Kidney (tissue), 2 donors: ENCODE measurements around the gene RIMBP2.

DNA sequence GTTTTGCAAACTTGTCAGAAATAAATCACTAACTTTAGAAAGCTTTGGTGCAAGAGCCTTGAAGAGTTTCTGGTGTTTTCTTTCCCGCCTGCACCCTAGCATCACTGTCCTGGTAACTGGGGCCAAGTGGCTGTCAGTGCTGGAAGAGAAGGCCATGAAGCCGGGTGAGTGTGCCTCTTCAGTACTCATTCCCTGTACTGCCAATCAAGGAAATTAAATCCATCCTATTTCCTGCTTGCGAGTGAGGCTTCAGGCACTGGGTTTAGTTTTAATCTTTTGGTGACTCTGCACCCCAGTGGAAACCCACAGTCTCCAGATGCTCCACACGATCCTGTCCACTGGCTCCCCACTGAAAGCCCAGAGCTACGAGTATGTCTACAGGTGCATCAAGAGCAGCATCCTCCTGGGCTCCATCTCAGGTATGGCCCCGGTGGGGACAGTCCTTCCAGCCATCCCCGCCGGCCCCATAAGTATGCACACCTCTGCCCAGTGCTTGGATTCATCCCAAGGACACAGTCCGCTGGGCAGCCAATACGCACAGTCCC lies 59.4 kb downstream of the AACS start:
- PRO-cap = no peak
- RRBS = no CpG with 5 or more reads among the region's 10 CpGs

DNA sequence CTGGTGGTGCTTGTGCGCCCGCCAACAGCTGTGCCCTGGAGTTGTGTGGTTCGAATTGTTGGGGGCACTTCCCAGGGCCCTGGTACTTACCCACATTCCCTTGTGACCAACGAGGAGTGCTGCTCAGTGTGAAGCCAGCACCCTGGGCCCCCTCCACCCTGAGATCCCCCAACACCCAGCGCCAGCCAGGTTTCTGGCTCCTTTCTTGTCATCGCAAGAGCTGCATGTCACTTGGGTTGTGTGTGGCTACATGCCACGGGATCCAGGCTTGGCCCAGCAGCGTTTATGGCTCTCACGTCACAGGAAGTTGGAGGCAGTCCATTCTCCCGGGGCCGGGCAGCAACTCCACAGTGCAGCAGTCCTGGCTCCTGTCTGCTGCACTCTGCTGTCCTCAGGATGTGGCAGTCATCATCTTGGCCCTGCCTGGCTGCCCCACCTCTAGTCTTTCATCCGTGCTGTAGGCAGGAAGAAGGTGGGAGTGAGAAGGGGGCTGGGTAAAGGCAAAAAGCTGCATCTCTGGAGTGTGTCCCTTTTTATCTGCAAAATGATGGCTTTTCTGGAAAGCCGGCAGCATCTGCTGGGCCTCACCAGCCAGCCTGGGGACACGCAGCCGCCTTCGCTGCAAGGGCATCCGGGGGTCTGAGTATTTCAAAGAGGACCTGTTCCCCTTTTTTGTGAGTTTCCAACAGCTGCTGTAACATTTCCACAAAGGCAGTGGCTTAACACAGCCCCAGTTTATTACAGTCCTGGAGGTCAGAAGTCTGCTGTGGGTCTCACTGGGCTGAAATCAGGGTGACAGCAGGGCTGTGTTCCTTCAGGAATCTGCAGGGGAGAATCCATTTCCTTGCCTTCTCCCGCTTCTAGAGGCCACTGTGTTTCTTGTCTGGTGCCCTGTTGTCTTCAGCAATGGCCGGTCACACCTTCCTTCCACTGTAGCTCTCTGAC lies 42.5 kb upstream of the TMEM132B start:
- PRO-cap = no peak
- RRBS = 50% methylated on average over 5 of the region's 19 CpGs

- PRO-cap = no peak
- RRBS = no CpG with 5 or more reads among the region's 15 CpGs
These were observed 1494.8 kb upstream of the TMEM132C start for GRCh38 chr12:126772000-126772684.

DNA sequence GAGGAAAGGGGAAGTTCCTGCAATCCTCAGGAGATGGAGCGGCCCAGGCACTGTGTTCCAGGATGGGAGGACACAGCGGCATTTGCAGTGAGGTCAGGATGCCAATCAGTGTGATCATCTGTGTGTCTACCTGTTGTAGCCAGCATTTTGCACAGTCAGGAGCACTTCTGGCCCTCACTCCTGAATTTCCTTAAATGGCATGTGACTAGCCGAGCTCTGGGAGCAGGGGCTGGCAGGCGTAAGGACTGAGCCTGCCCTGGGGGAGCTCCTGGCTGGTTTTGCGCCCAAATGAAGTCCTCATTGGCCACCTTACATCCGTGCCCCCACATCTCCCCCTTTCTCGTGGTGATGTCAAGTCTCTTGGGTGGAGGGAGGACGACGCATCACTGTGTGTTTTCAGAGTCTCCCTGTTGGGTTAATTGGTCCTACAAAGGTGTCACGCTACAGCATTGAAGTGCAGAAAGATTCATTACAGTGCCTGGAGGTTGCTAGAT lies 1479.7 kb upstream of the TMEM132C start:
- PRO-cap = no peak
- RRBS = no CpG with 5 or more reads among the region's 10 CpGs

GRCh38 chr12:128339123-128339659 lies 72.2 kb downstream of the TMEM132C start:
- PRO-cap = no peak
- RRBS = no CpG with 5 or more reads among the region's 7 CpGs

DNA sequence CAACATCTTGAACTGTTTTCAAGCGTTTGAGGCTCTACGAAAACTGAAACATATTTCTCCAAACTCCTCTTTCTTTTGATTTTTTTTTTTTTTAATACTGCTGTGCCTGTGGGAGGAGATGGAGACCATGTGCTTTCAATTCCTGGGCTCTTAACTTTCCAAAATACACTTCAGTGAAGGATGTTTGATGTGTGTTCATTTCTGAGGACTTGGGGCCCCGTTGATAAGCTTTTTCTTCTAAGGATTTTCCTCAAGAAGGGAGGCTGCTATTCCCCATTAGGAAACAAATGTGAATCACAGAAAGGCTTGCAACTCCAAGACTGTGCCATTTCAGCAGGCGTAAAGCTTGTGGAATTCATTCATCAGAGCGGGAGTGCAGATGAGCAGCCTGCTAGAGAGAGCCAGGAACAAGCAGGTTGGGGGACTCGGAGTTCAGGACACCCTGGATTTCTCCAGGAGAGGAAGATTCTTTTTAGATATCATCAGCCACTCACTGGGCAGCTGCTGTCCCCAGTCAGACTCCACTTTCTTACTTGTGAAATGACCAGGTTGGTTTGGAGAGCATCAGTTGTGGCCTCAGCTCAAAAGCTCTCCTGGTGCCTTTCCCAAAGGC lies 94.7 kb downstream of the TMEM132C start:
- PRO-cap = no peak
- RRBS = no CpG with 5 or more reads among the region's 6 CpGs

- PRO-cap = no peak
- RRBS = no CpG with 5 or more reads among the region's 15 CpGs
These were observed 26.5 kb downstream of the SLC15A4 start for GRCh38 chr12:128797134-128797817.

- PRO-cap = no peak
- RRBS = no CpG with 5 or more reads among the region's 9 CpGs
These were observed 21.8 kb downstream of the SLC15A4 start for GRCh38 chr12:128801793-128802470.

DNA sequence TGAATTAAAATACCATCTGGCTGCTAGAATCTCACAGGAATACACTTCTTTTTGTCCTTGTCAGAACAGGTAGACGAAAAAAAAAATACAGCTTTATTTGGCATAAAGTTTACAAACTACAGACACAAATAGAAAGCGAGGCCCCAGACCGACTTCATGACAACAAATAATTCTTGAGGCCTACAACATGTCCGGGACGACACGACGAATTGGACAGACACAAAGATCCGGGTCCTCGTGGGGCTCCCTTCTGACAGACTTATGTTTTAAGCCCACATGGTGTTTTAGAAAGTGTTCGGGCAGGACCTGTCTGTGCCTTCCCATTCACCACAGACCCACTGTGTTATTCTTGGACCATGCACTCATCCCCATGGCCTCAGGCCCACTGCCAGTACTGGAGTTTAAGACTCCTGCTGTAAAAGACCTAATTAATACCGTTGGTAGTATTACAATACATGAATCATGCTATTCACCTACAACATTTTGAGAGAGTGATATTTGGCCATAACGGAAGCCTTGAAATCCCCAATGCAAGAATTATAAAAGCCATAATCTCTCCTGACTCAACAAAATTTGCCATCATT lies 20.0 kb downstream of the SLC15A4 start:
- PRO-cap = no peak
- RRBS = no CpG with 5 or more reads among the region's 12 CpGs

DNA sequence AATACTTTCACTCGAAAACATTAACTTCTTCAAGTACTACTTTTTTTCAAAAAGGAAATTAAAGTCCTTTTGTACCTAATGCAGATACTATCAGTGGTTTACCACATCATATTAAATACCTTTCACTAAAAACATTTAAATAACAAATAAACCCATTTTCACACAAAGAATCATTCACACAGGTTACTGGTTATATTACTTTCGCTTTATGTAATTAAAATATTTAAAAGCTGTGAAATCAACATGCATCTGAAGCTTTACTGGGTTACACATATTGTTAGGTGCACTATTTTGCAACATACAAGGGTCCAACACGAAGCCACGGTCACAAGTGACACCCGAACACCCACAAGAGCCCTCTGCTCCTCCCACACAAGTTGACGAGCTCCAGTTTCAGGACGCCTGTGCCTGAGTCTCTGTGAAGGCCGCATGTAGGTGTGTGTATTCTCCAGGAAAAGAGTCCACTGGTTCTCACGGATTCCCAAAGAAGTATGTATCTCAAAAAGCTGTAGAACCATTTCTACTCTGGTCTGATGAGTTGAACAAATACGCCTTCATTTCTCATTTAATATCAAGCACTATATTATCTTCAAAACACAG lies 12.0 kb downstream of the SLC15A4 start:
- PRO-cap = no peak
- RRBS = no CpG with 5 or more reads among the region's 10 CpGs

DNA sequence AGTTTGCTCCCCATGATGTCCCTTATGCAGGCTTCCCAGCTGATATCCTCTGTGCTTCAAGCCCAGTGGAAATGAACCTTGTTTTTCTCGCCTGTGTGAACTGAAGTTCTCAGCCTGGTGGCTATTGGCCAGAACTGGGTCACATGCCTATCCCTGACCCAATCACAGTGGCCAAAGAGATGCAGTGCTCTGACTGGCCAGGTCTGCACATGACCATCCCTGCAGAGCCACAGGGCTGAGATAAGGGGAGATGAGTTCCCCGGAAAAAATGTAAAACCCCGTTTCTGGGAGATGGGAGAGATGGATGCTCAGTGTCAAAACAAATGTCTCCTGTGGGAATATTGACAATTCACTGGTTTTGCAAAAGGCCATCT lies 34.7 kb upstream of the FZD10 start:
- PRO-cap = no peak
- RRBS = no CpG with 5 or more reads among the region's 3 CpGs

DNA sequence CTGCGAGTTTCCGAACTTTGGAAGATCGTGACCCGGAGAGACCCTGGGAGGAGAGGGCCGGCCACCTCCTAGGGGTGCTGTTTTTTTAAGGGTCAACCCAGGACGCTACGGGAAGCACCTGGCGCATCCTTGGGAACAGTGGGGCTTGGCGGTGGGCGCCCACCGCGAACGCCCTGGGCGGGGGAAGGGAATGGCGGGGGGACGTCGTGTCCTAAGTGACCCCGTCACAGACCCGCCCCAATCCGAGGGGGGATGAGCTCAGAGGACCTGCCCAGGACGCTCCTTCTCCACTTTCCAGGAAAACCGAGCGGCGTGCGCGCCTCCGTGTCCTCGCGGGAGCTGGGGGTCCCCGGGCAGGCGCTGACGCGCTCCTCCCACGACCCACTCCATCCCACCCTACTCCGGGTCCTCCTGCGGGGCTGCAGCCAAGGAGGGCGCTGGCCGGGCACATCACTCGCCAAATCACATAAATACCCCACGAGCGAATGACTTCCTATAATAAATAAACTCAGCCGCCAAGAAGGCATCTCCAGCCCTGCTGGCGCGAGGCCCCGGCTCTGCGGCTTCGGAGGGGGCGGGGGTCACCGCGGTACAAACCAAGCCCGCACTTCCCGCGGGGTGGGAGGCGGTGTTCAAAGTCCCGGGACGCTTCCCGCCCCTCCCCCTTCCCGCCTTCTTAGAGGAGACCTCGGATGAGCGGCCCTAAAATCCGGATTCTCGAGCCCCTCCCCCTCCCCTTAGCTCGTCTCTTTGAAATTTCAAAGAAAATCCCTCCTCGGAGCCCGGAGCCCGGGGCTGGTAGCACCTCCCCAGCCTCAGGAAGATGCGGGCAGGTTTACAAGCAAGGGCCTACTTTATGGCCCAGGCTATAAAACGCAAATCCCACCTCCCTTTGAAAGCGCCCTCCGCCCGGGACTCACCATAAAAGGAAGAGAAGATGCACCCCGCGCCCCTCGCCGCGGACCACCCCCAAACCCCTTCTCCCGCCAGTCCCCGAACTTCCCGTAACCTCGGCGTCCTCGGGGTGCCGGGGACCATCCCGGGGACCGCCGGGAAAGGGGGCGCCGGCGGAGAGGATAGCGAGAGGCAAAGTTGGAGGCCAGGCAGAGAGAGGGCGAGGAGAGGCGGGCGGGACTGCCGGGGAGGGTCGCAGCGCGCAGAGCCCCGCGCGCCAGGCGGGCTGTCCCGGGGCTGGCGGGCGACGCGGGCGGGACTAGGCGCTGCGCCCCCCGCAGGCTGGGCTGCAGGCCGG lies 796 bp upstream of the FZD10 start:
- PRO-cap = no peak
- RRBS = 4% methylated on average over 66 of the region's 111 CpGs

- PRO-cap = no peak
- RRBS = no CpG with 5 or more reads among the region's 9 CpGs
These were observed 84.0 kb upstream of the PIWIL1 start for GRCh38 chr12:130253635-130254056.

DNA sequence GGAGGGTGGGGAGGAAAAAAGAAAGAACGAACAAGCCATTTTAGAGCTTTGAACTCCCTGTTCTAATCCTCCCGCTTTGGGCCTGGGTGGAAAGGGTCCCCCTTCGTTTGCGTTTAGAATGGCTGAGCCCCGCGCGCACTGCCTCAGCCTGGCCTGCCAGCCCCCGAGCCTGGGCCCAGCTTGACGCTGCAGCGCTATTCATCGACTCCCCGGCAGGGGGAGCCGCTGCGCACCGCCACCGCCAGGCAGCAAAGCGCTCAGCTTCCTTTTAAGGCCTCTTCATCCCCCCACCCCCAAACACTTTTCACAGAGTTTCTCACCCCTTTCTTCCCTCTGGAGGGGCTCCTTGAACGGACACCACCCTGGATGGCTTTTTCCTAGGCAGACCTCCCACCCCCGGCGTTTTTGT lies 56.5 kb upstream of the PIWIL1 start:
- PRO-cap = no peak
- RRBS = no CpG with 5 or more reads among the region's 20 CpGs

GRCh38 chr12:130339965-130340355 lies 2.3 kb downstream of the PIWIL1 start:
- PRO-cap = no peak
- RRBS = no CpG with 5 or more reads among the region's 14 CpGs

- PRO-cap = no peak
- RRBS = under 1% methylated on average over 5 of the region's 24 CpGs
These were observed at the start of gene RIMBP2 for GRCh38 chr12:130716125-130716875. Gene RIMBP2, minus strand, starts transcription at chr12:130716299.

DNA sequence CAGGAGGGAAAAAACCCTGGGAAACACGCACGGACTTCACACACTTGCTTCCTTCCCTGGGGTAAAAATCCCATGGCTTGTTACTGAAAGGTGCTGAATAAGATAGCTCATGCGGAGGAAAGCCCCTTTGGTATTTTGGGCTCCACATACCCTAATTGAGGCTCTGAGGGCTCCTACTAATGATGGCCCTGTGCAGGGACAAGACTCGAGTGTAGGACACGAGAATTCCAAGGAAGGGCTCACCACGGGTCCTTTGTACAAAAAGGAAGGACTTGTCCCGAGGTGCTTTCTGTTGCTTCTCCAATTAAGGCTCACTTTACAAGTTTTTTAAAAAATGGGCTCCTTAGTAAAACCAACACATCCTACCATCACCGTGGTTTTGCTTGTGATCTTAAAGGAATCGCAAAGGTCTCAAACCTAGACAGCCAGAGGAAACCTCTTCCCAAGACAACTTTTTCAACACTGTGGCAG lies 1.0 kb upstream of the RIMBP2 start:
- PRO-cap = no peak
- RRBS = no CpG with 5 or more reads among the region's 9 CpGs

DNA sequence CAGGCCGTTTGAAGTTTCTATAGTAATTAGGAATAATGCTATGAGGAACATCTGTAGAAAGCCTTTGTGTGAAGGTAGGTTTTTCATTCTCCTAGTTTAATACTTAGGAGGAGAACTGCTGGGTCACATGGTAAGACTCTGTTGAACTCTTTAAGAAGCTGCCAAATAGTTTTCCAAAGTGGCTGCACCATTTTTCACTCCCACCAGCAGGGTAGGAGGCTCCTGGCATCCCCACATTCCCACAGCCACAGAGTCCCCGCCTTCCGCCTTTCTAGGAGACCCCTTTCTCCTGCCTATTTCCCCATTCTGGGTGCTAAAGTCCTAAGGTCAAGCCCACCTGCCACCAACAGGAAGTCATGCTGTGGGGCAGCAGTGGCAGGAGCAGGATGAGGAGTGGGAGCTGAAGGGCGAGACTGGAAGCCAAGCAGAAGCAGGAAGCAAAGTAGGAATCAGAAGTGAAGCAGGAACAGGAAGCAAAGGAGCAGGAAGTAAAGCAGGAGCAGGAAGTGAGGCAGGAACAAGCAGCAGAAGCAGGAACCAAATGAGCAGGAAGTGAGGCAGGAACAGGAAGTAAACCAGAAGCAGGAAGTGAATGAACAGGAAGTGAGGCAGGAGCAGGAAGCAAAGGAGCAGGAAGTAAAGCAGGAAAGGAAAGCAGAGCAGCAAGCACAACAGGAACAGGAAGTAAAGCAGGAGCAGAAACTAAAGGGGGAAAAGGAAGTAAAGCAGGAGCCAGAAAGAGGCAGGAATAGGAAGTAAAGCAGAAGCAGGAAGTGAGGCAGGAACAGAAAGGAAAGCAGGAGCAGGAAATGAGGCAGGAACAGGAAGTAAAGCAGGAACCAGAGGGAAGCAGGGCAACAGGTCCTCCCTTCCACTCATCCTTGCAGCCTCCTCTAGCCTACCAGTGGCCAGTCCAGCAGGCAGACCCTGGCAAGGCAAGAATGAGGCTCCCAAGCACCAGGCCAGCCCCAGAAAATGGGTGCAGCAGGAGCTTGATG lies 38.2 kb upstream of the RIMBP2 start:
- PRO-cap = no peak
- RRBS = no CpG with 5 or more reads among the region's 4 CpGs

- PRO-cap = no peak
- RRBS = no CpG with 5 or more reads among the region's 13 CpGs
These were observed 42.1 kb downstream of the STX2 start for GRCh38 chr12:130796862-130797361.

DNA sequence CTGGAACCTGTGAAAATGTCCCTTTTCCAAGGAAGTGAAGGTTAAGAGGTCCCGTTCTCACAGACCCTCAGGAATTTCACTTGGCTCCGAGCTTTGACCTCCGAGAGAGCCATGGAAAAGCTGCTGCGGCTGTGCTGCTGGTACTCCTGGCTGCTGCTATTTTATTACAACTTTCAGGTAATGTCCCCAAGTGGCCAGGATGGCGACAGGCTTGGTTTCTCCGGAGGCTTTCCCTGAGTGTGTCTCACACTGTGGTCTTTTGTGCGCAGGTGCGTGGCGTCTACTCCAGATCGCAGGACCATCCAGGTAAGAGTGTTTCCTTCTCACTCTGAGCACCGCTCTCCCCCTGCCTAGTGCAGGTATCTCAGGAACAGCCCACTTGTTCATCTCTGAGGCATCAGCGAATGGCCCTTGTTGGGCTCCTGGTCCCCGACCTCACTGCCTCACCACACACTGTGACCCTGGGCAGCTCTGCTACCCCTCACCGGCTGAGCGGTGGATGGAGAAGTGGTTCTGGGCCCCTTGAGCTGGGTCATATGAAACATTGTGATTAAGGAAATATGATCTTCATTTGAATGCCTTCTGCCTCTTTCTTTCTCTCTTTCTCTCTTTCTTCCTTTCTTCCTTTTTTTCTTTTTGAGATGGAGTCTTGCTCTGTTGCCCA lies 780 bp downstream of the ADGRD1 start:
- PRO-cap = no peak
- RRBS = no CpG with 5 or more reads among the region's 15 CpGs